Jejunum (tissue), 1 donor: ENCODE data around the genes XAF1 and ELP5.

DNA sequence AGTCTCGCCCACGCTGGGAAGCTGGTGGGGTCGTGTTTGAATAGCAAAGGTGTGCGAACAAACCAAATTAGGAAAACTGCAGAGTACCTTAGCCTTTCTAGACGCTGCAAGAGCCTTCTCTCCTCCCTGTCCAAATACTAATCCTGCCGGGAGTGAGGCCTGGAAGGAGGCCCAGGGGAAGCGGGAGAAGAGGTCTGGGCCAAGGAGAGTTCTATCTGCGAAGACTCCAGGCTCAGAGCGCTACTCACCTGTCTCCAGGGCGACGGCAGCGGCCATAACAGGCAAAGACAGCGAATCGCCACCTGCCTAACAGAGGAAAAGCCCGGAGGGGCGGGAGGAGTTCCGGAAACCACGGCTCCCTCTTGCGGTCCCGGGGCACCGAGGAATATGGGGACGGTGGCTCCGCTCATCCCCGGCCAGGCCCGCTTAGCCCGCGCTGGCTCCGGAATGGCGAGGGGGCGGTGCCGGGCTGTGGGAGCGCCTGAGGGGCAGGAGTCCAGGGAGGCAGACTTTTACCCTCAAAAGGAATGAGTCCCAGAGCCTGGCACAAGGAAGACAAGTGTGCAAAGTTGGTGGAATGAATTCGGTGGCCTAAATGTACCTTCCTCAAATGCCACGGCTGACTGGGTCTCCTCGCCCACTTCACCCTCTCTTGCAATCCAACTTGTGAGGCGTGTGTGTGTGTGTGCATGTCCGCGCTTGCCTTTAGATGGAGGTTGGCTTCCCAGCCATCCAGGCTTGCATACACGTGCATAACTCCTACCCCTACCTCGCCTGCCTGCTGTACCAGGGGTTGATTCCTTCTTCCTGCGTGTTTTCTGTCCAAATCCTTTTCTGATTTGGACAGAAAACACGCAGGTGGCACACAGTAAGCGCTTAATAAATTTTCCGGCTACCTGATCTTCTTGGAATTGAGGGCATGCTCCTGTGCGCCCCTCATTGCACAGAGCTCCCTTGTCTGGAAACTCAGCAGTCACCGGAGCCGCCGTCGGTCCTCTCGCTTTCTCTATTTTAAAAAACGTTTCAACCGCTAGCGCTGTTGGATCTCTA lies 3.4 kb downstream of the C17orf100 start:
- PRO-cap: no peak

- PRO-cap: no peak
Observed at GRCh38 chr17:6712420-6712929, 694 bp downstream of the SLC13A5 start.

DNA sequence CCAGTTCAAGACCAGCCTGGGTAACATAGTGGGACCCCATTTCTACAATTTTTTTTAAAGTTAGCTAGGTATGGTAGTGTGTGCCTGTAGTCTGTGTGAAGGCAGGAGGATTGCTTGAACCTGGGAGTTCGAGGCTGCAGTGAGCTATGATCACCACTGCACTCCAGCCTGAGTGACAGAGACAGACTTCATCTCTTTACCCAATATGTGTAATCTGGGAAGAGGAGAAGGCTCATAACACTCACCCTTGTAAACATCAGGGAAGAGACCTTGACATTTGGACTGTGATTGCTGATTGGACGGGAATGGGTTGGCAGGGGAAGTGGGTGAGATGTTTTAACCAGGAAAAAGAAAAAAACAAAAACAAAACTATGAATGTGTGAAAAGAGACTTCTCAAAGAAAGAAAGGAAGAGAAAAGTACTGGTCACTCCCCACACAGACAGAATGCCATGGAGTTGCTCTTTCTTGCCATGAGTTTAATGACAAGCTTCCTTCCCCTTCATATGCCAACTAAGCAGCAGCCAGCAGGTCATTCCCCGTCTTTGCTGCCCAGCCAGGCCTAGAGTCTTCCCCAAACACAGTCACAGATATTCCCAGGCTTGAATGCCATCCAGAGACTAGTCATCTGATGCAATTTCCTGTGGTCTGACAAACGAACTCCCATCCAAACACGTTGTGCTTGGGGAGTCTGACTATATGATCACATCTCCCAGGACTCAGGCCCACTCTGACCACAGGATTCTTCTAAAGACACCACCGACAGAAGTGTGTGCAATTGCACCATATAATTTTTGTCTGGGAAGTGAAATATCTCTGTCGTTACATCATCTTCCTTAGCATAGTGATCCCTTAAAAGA lies 3.6 kb upstream of the XAF1 start:
- PRO-cap: unidirectional peak, minus-strand start at position 562 of the sequence

GRCh38 chr17:6755019-6756291 lies at the start of gene XAF1:
Gene XAF1, plus strand, starts transcription at chr17:6756046.
- PRO-cap: bidirectional peak, plus-strand start at chr17:6756057, minus-strand start at chr17:6755967

DNA sequence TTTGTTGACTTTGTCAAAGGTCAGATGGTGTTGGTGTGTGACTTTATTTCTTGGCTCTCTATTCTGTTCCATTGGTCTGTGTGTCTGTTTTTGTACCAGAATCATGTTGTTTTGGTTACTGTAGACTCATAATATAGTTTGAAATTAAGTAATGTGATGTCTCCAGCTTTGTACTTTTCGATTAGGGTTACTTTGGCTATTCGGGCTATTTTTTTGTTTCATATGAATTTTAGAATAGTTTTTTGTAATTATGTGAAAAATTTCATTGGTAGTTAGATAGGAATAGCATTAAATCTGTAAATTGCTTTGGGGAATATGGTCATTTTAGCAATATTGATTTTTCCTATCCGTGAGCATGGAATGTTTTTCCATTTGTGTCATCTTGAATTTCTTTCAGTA lies 26.6 kb upstream of the TEKT1 start:
- PRO-cap: no peak

DNA sequence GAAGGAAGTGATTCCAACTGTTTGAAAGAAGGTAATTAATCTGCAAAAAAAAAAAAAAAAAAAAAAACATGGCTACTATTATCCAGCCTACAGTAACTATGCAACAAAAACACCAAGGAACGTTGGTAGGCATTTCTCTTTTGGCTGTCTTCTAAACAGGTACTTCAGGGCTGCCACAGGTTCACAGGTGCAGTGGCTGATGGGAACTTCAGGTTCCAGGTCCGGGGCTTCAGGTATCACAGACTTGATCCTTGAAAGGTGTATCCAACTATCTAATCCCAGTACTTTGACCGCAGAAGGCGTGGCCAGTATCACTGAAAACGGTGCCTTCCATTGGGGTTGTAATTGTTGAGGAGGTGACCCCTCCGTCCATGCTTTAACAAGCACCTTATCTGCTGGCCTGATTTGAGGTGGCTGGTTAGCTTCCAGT lies 58.8 kb upstream of the ALOX12 start:
- PRO-cap: no peak

GRCh38 chr17:7019742-7020419 lies 3.0 kb upstream of the BCL6B start:
- PRO-cap: bidirectional peak, plus-strand start at chr17:7020167, minus-strand start at chr17:7020060

GRCh38 chr17:7041940-7042544 lies 1.9 kb downstream of the SLC16A11 start:
- PRO-cap: no peak

GRCh38 chr17:7137179-7137574 lies 22.6 kb upstream of the ASGR2 start:
- PRO-cap: no peak

GRCh38 chr17:7228030-7228331 lies 6.3 kb downstream of the DVL2 start:
- PRO-cap: no peak

GRCh38 chr17:7236128-7236828 lies 2.0 kb upstream of the DVL2 start:
- PRO-cap: no peak

GRCh38 chr17:7241121-7241662 lies 1.1 kb downstream of the GABARAP start:
- PRO-cap: no peak

DNA sequence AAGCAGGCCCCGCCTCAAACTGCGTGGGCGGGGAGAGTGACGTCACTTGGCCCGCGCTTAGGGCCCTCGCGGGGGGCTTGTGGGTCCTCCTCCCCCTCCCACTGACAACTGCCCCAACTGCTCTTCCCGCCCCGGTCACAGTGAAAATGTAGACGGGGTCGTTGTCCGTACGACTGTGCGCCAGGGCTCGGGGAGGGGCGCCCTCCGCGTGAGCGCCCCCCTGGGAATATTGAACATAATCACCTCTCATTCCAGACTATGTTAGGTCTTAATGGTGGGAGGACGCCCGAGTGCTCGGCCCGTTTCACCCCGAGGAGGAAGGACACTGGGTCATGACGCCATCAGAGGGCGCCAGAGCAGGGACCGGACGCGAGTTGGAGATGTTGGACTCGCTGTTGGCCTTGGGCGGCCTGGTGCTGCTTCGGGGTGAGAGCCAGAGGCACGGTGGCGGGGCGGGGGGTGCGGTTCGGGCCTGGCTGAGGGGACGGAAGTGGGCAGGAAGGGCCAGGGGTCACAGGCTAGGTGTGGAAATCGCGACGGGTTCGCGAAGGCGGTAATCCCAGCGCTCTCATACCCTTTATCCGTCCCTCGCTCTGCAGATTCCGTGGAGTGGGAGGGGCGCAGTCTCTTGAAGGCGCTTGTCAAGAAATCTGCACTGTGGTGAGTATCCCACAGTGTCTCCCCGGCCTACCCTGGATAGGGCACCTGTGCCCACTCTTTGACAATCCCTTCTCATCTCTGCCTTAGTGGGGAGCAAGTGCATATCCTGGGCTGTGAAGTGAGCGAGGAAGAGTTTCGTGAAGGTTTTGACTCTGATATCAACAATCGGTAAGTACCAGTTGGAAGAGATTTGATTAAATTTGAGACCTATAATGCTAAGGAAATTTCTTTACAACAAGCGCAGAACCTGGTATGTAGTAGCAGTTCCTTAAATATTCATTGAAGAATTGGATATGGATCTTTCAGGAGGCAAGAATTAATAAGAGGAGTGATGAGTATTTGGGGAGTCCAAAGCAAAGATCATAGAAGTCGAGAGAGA lies at the start of gene ELP5:
TSS of gene ELP5 (plus strand) at position 45 of the 1,039 bp plus-strand sequence.
- PRO-cap: bidirectional peak, plus-strand start at position 17 of the sequence, minus-strand start outside the sequence; bidirectional peak, plus-strand start at position 264 of the sequence, minus-strand start at position 139 of the sequence; bidirectional peak, plus-strand start at position 404 of the sequence, minus-strand start at position 314 of the sequence; bidirectional peak, plus-strand start at position 598 of the sequence, minus-strand start at position 595 of the sequence

DNA sequence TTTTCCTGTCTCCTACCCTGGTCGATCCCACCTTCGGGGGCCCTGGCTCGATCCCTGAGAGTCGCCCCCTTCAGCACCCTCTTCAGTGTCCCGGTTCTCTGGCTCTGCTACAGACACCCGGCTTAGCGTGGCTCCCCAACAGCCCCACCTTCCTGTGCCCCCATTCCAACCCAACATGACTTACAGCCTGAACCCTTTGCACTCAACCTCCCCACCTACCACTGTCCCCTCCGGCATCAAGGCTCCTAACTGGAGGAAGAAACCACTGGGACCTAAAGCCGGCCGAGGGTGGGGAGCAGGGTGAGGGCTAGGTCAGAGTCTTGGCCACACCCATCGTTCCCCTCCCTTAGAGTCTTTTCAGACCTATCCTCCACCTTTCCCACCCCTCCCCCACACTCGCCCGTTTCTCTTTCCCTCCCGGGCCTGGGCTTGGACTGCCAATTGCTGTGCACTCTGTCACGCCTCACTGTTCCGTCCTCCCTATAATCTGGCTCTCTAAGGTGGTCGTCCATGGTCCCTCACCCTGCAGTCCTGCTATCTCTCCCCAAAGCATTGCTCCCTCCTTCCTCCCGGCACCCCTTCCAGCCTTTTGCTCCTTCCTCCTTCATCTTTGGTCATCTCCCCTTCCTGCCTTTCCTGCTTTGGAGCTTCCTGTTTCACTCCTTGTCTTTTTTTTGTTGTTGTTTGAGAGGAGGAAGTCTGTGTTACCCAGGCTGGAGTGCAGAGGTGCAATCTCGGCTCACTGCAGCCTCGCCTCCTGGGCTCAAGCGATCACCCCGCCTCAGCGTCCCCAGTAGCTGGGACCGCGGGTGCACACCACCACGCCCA lies 876 bp upstream of the CLDN7 start:
- PRO-cap: bidirectional peak, plus-strand start at position 410 of the sequence, minus-strand start at position 247 of the sequence; bidirectional peak, plus-strand start at position 793 of the sequence, minus-strand start at position 591 of the sequence

DNA sequence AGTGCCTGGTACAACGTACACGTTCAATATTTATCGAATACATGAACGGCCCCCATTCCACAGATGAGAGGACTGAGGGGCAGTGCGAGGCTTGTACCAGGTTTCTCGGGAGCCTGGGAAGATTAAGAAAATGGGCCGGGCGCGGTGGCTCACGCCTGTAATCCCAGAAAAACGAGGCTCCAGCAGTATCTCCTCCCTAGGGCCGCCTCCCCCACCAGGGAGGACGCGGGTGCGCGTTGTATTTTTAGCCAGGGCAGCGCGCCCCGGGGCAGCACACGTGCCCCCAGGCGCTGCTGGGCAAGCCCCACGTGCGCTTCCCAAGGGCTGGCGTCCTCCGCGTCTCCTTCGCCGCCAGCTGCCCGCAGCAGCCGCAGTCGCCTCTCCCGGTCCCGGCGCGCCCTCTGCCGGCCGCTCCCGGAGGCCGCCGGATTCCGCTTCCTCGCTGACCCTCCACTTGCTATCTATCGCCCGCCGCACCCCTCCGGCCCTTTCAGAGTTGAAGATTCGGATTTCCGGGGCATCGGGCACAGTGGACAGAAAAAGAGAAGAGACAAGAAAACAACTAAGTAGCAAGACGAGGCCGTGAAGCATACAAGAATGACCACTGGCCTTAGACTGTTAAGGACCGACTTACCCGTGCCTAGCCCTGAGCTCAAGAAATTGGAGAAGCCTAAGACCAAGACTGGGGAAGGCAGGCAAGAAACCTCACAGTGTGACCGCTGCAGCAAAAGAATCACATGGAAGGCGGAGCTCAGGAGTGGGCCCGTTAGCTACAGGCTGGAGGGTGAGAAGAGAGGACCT lies 1.9 kb upstream of the YBX2 start:
- PRO-cap: no peak

DNA sequence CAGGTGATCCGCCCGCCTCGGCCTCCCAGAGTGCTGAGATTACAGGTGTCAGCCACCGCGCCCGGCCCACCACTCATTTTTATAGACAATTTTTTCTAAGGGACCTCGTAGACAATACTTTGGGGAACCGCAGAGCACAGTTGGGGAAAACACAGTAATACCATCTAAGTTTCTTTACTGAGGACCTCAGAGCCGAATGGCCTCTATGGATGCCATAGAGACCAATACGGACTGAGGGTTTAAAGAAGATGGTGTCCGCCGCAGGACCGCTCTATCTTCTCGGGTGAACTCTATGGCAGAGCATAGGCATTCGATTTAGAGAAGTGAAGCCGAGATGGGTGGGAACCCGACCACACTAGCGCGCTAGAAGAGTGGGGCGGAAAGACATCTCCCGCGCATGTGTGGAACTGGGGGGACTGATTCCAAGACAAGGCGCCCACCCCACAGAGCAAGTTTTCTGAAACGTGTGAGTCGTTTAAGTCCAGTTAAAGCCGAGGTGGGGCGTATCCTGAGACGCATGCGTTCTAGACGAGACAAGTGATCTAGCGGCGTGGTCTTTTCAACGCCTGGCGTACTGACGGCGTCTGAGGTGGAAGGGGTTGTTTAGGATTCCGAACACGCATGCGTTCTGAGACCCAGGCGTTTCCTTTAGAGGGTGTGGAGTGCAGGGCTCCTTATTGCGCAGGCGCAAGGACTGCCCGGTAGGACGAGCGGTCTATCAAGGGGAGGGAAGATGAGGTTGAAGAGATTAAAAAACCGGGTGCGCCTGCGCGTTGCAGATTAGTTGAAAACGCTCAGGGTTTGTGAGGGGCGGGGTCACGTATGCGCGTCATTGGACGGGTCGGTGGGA lies 553 bp upstream of the EIF5A start:
- PRO-cap: bidirectional peak, plus-strand start at position 402 of the sequence, minus-strand start at position 281 of the sequence; unidirectional peak, minus-strand start at position 459 of the sequence; bidirectional peak, plus-strand start outside the sequence, minus-strand start at position 576 of the sequence

DNA sequence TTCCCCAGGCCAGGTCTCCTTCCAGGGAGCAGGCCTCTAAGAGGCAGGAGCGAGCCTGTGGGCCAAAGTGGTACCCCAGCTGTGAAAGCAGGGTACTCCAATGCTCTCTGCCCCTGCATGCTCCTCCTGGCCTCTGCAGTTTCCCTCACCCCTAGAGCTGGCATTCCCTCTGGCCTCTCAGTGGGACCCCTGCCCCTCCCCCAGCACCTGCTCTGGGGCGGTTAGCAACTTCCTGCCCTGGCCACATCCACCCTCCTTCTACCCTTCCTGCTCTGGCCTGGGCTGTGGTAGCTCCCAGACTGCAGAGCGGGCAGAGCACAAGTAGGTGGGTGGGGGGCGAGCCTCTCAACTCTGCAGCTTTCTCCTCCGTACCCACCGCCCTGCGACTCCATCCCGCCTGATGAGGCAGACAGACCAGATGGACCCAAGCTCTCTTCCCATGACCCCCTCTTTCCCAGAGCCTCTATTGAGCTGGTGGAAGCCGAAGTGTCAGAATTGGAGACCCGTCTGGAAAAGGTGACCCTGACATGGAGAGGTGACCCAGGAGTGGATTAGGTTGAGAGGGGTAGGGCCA lies 612 bp downstream of the ACAP1 start:
- PRO-cap: no peak

DNA sequence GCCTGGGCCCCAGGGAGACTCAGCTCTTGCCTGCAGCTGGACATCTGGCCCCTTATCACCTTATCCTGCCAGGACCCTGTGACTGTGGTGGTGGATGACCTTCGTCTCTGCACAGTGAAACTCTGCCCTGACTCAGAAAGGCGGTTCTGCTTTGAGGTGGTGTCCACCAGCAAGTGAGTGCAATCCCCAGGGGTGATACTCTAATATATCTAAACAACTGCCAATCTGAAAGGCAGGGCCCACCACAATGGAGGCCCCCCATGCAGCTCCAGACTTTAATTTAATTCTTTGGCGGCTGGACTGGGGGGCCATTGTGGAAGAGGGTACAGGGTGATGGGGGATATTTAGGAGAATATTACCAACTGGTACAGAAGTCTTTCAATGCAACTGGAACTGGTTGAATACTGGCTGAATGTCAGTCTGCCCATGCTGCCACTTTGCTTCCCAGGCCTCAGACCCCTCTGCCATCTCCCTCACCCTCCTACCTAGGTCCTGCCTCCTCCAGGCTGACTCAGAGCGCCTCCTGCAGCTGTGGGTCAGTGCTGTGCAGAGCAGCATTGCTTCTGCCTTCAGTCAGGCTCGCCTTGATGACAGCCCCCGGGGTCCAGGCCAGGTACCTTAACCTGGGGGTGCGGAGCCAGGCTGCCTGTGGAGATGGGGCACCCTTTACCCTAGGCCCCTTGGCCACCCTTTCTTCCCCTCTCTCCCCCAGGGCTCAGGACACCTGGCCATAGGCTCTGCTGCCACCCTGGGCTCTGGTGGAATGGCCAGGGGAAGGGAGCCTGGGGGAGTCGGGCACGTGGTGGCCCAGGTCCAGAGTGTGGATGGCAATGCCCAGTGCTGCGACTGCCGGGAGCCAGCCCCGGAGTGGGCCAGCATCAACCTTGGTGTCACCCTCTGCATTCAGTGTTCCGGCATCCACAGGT lies 5.4 kb upstream of the KCTD11 start:
- PRO-cap: no peak

DNA sequence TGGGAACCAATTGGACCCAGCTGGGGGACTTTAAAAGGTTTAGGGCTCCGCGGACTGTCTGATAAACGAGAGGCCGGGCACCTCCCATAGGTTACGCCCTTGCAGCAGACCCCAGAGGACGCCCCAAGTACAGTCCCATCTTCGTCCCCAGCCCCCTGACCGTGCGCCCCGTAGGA lies 169 bp downstream of the TMEM256 start:
- PRO-cap: bidirectional peak, plus-strand start at position 33 of the sequence, minus-strand start outside the sequence

DNA sequence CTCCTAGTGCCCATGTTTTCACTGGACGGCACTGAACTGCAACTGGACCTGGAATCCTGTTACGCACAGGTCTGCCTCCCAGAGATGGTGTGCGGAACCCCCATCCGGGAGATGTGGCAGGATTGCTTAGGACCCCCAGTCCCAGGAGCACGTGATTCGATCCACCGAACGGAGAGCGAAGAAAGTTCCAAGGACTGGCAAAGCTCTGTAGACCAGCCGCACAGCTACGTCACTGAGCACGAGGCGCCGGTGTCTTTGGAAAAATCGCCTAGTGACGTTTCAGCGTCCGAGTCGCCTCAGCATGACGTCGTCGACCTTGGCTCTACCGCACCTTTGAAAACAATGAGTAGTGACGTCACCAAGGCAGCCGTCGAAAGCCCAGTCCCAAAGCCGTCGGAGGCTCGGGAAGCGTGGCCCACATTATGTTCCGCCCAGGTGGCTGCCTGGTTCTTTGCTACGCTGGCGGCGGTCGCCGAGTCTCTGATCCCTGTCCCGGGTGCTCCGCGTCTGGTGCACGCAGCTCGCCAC lies 1.2 kb downstream of the TMEM102 start:
- PRO-cap: no peak